GM19239 (cell line): ENCODE measurements around the genes MAP3K15, SMS and SAT1.

DNA sequence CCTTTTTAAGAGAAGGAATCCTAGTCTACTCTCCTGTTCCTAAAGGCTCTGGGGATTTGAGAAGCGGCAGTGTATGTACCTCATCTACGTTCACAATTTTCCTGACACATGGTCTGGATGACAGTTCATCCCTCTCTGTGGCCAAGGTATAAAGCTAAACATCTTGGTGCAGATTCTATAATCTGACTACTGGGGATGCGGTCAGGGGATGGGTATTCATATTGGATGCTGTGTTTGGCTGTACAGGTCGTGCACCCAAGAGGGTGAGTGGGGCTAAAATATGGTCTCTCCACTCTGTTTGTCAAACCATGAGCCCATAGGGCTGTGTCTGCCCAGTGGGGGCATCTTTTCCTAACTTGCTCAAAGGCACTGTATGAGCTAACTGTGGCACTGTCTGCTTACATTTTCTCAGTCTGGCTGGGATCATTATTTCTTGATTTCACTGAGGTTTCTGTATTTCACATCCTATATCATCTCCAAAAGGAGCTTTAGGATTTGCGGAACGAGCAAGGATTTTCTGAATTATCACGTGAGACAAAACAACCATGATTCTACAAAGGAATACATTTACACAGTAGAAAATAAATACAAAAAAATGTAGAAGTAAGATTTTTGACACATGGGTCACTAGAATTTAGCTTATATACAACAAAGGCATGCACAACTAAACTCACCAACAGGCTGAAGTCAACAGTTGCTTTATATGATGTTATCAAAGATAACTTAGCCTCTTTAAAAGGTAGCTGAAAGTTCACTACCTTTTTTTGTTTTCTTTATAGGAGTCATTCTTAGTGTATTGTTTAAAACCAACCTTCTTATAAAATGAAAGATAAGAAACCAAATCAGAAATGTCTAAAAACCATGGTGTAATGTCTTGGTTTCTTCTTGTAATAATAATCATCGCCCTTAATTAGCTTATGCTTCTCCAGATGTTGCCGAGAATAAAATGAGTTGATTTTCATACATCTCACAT, 6.2 kb upstream of the PHKA2 start:
- RRBS: no CpG with 5 or more reads among the region's 9 CpGs

DNA sequence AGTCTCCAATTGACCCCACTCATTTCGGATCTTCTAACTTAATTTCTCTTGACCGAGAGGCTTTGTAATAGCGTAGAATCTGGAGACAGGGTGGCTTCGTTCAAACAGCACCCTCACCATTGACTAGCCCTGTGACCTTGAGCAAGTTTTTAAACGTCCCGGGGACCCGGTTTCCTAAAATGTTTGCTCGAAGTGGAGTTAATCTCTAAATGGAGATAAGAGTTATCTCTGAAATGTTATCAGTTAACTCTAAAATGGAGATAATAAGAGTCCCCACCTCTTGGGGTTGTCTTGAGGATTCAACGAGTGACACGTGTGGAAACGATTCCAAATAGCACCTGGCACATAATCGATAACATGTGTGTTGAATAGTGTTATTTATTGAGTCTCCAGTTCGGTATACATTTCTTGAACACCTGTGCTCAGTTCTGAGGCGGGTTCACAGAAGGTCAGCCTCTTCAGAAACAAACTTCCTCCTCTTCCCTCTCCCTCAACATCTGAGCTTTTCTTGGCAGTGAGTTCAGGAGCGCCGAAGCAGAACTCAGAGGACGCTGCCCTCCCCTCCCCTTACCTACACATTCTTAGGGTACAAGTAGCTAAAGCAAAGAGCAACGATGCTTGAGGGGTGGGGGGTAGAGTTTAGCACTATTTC, 823 bp downstream of the PDHA1 start:
- RRBS: no CpG with 5 or more reads among the region's 18 CpGs

DNA sequence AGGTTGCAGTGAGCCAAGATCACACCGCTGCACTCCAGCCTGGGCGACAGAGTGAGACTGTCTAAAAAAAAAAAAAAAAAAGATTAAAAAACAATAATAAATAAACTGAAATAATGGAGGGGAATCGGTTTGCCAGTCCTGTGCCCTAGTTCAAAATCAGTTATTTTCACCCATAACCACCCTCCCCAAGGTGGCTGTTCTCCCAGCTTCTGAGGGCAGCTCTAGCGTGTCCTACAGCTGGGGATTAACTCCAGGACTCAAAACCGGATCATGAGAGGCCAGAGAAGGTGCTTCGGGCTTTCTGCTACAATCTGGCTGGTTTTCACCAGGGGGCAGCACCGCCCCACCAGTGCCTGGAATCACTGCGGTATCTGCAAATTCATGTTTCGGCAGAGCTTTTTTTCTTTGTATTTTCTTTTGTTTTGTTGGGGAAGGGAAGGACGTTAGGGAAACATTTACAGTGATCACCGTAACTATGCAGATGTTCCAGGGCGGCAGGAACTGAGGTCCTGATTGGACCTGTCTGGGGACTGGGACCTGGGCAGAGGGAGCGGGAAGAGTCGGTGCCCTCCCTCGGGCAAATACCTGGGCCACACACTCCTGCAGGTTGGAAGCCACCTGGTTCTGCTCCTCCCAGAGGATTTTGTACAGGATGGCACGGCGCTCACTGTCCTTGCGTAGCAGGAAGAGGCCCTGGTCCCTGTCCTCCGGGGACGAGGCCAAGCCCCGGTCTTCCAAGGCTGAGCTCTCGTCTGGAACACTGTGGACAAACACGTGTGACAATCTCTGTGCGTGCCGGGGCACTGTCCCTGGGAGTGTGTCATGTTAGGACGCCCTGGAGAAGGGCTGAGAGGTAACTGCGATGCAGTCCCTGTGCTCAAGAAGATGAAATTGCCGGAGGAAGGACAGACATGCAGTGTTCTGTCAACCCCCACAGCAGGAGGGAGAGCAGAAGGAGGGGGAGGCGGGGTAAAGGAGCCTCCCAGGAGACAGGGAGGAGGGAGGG, 28.6 kb downstream of the PDHA1 start:
- RRBS: 3% methylated on average over 6 of the region's 29 CpGs

DNA sequence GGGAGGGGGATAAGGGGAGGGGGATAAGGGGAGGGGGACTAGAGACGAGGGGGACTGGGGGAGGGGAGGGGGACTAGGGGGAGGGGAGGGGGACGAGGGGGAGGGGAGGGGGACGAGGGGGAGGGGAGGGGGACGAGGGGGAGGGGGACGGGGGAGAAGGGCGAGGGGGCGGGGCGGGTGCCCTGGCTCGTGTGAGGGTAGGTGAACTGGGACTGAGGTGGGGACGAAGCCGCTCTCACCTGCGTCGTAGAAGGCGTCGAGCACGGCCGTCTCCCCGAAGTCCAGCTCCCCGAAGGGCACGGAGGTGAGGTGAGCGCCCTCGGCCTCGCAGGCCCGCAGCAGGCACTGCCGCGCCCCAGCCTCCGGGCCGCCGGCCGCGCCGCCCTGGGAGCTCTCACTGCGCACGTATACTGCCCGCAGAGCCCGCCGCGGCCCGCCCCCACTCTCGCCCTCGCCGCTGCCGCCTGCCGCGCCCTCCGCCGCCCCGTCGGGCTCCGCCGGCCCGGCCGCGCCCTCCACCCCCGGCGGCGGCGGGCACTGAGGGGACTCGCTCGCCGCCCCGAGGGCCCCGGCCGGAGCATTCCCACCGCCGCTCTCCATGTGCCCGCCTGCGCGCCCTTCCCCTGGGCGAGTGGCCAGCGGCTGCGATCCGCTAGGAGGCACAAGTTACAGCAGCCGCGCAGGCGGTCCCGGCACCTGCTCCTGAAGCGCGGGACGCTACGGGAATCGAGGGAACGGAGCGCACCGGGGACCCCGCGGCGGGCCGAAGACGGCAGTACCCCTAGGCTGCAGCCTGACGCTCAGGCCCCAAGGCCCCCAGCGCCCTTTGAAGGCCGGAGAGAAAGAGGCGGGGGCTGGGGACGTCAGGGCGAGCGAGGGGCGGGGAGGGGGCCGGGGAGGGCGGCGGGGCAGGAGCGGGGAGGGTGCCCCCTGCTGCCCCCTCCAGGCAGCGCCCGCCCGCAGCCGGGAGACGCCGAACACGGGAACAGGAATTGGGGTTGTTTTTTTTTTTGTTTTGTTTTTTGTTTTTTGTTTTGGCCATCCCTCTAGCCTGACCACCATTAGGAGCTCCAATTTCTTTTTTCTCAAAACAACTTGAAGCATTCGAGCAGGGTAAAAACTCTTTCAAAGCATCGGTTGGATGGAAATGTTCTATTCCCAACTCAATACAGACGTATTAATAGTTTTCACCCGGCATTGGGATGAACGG, at the start of gene MAP3K15:
MAP3K15 (minus strand) TSS at position 847 of the 1,210 bp plus-strand sequence.
- RRBS: 3% methylated on average over 30 of the region's 114 CpGs

DNA sequence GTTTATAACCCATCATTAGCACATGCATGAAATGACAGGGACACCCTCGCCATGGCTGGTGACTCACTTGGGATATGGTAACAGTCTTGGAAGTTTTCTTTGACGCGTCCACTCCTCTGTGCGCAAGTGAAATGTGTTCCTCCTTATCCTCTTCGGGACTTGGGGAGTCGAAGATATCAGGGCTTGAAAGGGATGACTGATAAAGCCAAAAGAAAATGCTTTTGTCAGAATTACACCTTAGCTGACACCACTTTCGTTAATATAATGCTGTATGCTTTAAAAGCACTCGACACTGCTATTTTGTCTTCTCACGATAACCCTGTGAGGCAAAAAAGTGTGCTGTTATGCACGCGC, 30.5 kb upstream of the MAP3K15 start:
- RRBS: no CpG with 5 or more reads among the region's 11 CpGs

DNA sequence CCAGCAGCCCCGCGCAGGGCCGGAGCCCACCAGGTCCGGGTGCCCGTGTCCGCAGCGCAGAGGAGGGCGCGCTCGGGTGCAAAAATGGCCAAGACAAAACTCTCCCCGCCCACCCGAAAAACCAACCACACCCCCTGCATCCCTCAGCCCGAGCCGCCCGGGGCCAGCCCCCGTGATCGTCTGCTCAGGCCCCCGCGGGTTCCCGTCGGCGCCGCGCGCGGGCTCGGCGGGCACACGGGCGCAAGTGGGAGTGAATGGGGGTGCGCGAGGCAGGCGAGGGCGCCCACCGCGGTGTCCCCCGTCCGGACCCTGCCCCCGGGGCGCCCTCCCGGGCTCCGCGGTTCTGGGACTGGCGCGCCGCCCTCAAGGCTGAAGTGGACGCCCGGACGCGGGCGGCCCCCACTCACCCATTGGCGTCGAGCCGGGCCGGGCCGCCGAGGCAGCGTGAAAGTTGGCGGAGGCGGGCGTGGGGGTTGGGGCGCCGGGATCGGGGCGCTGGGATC, 449 bp downstream of the SH3KBP1 start:
- RRBS: 2% methylated on average over 21 of the region's 65 CpGs

- RRBS: no CpG with 5 or more reads among the region's 1 CpG
These were observed 47.4 kb upstream of the EIF1AX start for GRCh38 chrX:20188864-20189664.

GRCh38 chrX:20226998-20227645, 39.6 kb downstream of the RPS6KA3 start:
- RRBS: no CpG with 5 or more reads among the region's 3 CpGs

DNA sequence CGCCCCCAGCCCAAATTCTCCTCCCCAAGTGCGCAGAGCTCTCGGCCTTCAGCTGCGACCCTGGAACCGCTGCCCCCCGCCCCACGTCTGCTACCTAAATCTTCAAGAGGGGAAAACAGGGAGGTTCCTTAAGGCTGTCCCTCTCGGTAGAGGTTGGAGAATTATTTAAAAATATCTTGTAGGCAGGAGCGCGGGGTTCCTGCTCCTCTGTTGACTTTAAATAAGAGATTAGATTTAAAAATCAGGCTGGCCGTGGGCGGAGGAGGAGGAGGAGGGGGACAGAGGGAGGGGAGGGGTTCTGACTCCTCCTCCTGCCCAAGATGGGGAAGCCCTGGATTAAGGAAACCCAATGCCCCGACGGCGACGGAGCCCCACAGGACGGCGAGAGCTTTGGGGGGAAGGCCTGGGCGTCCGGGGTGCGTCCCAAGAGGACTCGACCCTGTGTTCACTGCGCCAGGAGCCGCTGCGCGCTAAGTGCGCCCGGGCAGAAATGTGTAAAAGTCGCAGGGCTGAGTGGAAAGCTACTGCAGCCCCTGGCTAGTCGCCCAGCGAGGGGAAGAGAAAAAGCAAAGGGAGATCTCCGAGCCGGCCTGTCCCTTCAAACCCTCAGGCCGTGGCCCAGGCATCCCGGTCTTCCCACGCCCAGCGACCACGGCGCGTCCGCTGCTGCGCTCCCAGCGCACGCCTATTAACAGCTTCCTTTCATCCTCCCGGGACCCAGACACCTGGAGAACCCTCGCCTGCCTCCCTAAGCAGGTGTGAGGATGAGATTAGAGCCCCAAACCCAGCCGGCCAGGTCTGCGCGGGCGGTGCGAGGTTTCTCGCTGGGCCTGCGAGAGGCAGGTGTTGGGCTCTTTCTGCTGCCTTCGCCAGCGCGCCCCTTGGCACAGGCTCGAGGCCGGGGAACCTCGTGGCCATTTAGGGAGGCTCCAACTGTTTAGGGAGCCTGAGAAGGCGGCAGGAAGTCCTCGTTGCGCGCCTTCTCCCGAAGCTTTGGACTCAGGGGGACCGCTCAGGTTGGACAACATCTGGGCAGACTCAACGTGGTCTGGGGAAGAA, 1.3 kb upstream of the RPS6KA3 start:
- RRBS: 8% methylated on average over 24 of the region's 66 CpGs

DNA sequence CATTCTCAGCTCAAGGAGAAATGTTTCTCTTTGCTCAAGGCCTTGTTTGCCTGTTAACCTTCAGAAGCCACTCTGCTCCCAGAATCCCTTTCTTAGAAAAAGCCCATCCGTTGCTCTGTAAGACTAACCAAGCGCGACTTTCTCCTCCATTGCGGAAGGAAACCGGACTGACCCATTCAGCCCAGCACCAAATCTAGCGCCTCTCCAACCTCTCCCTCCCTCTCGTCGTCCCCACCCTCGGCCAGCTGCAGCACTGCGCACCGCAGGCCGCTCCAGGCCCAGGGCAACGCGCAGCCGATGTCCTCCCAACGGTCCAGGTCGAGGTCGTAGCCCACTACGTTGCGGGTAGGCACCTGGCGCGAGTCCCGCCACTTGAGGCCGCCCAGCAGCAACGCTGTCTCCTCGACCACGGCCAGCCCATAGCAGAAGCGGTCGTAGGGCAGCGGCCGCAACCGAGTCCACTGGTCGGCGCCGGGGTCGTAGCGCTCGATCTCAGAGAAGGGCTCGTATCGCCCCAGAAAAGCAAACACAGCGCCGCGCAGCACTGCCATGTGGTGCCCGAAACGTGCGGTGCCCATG, 2.4 kb downstream of the KLHL34 start:
- RRBS: no CpG with 5 or more reads among the region's 46 CpGs

- RRBS: no CpG with 5 or more reads among the region's 17 CpGs
These were observed 19.3 kb downstream of the SMPX start for GRCh38 chrX:21738335-21739277.

DNA sequence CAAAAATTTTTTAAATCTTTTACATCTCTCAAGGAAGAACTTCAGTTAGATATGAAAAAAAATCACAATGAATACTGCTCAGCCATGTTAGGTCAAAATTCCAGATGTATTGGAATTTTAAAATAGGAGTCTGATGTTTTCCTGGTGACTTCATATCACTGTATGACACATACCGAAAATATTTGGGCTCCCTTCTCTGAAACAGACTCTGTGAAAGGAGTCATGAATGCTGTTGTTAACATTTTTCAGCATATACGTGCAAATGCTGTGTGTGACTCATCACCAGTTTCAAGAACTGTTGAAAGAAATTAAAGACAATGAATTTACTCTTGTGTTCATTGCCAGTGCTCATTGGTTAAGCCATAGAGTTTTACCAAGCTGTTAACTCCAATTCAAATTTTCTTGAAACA, 13.7 kb upstream of the SMS start:
- RRBS: no CpG with 5 or more reads among the region's 2 CpGs

DNA sequence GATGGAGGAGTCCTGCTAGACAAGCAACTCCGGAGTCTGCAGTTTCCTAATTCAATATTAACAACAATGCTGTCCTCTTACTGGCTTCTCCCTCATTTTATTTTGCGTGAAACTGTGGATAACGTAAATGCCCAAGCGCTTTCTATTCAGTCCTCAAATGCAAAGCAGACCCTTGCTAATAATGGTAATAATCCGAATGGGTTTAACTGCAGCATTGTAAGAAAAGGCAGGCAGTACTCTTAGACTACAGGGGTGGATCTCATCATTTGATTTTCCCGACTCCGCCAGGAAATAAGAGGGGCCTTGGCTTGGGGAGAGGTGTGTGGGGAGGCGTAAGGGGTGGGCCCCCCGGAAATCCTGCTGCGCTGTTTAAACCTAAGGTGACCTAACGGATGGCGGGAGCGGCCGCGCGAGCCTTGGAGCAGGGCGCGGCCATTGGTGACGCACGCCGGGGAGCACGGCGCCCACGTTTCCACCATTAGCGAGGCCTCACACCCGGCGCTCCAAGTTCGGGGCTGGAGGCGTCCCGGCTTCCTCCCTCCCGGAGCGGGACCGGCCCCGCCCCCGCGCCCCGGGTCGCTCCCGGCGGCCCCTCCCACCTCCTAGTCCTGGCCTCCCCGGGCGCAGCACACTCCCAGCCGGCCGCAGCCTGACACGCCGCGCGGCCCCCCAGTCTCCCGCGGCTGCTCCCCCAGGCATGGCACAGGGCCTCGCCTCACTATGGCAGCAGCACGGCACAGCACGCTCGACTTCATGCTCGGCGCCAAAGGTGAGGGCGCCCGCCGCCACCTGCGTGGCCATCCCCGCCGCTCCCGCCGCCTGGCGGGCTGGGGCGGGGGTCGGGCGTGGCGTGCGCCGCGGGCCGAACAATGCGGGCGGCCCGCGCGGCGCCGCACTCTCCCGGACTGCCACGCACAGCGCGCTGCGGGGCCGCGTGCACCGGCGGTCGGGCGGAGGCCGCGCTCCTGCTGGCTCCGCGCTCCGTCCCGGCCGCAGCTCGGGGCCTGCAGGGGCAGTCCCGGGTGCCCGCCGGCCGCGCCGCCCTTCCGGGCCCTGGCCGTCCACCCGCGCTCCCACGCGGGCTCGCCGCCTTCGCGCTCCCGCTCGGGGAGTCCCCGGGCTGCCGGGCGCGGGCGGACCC, at the start of gene SMS:
SMS (plus strand) TSS at position 605 of the 1,141 bp plus-strand sequence.
- RRBS: 1% methylated on average over 46 of the region's 122 CpGs

DNA sequence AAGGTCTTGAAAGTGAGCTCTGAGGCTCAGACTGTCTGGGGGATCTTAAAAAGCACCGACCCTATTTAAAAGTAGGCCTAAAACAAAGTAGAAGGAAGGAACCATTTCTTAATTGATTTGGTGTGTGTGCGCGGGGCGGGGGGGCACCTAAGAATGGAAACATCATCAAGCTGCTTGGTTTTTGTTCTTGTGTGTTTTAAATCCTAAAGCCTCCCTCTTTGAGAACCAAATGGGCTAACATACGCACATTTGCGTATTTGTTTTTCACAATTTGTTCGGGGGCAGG, 80.8 kb downstream of the CBLL2 start:
- RRBS: no CpG with 5 or more reads among the region's 7 CpGs

- RRBS: under 1% methylated on average over 28 of the region's 68 CpGs
These were observed at the start of gene SAT1 for GRCh38 chrX:23782377-23783647. Gene SAT1 (plus strand): TSS chrX:23783173.

DNA sequence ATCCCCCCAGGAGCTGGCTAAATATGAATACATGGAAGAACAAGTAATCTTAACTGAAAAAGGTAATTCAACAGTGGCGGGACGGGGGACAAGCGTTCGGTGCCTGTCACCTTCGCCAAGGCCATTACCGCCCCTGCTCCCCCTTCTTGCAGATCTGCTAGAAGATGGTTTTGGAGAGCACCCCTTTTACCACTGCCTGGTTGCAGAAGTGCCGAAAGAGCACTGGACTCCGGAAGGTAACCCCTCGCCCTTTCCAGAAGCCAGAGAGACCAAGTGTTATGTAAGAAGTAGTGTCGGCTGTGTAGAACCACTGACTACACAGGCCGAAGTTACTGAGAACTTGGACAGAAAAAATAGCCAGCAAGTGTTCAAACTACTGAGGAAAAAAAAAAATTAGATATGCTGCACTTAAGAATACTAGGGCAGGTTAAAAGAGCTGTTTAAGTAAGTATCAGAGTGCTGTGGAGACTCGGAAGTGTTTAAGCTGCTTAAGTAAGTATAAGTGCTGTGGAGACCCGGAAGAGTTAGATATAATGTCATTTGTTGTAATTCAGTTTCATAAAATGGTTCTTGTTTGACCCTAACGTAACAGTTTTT, 773 bp downstream of the SAT1 start:
- RRBS: no CpG with 5 or more reads among the region's 14 CpGs

GRCh38 chrX:23807072-23807954, 24.3 kb downstream of the SAT1 start:
- RRBS: no CpG with 5 or more reads among the region's 20 CpGs

GRCh38 chrX:23817249-23817627, 34.3 kb downstream of the SAT1 start:
- RRBS: no CpG with 5 or more reads among the region's 1 CpG

GRCh38 chrX:23838851-23839223, 55.9 kb downstream of the SAT1 start:
- RRBS: no CpG with 5 or more reads among the region's 1 CpG